Vermiform appendix (tissue), 1 donor: ENCODE data around the genes ADIPOR1 and FMOD.

GRCh38 chr1:202957386-202958680 lies at the start of gene ADIPOR1:
TSS of gene ADIPOR1 (minus strand) at chr1:202958312.
- PRO-cap = bidirectional peak, plus-strand start at chr1:202957988, minus-strand start at chr1:202957979; bidirectional peak, plus-strand start at chr1:202958519, minus-strand start at chr1:202958291

GRCh38 chr1:202966305-202967149 lies 530 bp downstream of the CYB5R1 start:
- PRO-cap = bidirectional peak, plus-strand start at chr1:202966879, minus-strand start at chr1:202966732

DNA sequence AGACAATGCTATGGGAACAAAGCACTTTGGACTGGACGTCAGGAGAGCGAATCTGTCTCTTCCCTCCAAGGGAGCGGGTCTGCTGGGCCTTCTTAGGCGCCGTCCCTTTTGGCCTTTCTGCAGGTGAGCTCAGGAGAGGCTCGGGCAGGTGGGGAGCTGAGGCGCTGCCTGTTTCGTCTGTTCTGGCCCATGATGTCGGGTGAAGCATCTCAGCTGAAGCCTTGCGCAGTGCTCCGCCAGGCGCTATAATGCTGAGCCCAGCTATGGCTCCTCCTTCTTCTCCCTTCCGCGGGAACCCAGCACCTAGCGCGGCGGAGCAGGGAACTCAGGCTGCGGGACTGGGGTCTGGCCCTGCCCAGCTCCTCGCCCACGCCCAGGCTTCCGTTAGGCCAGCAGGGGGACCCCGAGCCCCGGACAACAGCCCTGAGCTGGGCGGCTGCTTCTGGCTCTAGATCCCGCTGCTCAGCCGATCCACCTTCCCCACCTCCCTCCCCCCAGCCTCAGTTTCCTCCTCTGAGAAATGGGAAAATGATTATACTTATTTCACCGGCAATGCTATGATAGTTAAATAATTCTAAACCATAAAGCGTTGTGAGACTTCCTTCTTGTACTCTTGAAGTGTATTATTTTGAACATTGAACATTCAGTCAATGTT lies 9.8 kb upstream of the ADORA1 start:
- PRO-cap = no peak

- PRO-cap = no peak
Measured at GRCh38 chr1:203277382-203277740, 28.0 kb upstream of the BTG2 start.

DNA sequence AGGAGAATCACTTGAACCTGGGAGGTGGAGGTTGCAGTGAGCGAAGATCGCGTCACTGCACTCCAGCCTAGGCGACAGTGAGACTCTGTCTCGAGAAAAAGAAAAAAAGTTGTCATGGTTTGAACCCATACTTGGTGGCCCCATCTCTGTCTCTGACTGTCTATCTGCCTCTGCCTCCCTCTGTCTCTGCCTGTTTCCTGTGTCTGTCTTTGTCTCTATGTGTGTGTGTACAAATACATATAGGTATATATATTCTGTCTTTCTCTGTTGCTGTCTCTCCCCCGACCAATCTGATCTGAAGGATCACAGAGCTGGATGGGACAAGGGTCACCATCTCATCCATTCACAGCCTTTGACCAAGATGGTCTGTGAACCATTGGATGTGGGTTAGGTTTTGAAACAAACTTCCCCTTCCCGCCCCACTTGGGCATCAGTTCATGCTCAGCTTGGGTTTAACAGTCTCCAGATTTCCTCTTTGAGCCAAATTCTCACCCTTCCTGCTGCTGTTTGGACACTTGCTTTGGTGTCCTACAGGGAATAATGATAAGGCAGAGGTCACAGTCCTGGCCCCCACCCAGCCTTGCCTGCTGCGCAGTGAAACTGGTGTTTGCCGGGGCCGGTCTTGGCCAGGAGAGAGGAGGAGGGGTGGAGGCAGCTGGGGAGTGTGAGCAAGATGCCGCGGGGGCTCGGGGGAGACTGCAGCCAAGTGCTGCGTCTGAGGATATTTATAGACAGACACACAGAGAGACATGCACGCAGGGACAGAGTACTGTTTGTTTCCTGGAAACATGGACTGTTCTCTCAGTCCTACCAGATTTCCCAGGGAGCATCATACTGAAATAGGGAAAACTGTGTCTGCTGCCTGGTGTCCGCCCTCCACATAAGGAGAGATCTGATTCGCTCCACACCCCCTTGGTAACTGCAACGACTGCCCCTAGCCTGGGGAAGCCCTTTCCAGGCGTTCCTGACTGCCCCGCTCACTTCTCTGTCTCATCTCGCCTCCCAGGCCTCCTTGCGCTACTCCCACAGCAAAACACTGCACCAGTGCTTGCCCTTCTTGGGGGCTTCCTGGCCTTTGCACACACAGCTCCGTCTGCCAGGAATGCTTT lies 27.0 kb upstream of the BTG2 start:
- PRO-cap = unidirectional peak, minus-strand start at position 188 of the sequence; bidirectional peak, plus-strand start at position 980 of the sequence, minus-strand start at position 700 of the sequence

GRCh38 chr1:203287883-203288312 lies 17.4 kb upstream of the BTG2 start:
- PRO-cap = no peak

GRCh38 chr1:203300758-203301360 lies 4.5 kb upstream of the BTG2 start:
- PRO-cap = no peak

DNA sequence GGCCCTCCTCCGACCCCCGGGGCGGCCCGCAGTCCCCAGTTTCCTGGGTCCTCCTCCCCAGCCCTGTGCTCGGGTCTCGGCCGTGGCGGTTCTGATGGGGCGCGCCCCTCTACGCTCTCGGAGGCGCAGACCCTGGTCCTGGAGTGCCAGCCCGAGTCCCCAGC lies 427 bp downstream of the BTG2 start:
- PRO-cap = no peak

- PRO-cap = bidirectional peak, plus-strand start at chr1:203325345, minus-strand start at chr1:203325228
Measured at GRCh38 chr1:203324942-203326077, 20.0 kb downstream of the BTG2 start.

- PRO-cap = no peak
Measured at GRCh38 chr1:203328302-203329402, 22.3 kb downstream of the FMOD start.

DNA sequence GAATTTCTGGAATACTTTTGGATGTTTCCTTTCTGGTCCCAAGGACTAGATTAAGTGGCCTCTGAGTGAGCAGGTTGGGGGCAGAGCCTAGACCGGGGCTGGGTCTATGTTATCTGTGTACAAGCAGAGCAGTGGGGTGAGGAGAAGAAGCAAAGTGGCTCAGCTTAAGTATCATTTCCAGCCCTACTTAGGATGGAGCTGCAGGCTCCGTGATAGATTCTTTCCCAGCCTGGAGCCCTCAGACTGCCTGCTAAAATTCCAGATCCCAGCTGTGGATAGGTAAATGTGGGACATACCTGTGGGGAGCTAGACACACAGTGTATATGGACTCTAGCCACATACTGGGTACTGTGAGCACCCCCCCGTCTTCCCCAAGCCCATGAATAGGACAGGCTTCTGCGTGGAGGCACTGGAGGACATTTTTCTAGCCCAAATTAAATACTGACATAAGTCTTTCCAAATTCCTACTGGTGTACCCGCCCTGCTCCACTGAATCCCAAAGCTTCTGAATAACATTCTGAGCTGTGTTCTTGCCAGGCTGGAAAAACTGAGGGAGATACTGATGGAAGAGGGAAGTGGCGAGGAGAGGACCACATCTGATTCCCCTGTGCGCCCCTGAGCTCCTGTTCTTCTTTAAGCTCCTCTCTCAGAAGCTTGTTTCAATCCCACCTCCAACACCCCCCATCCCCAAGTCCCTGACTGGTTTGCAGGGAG lies 6.7 kb downstream of the FMOD start:
- PRO-cap = no peak

GRCh38 chr1:203350949-203351564 lies at the start of gene FMOD:
TSS of gene FMOD (minus strand) at chr1:203351122.
- PRO-cap = bidirectional peak, plus-strand start at chr1:203351323, minus-strand start at chr1:203351083

GRCh38 chr1:203448138-203449163 lies 27.2 kb upstream of the PRELP start:
- PRO-cap = no peak

GRCh38 chr1:203476853-203477368 lies 1.3 kb downstream of the PRELP start:
- PRO-cap = no peak

GRCh38 chr1:203555695-203557006 lies 62.2 kb downstream of the OPTC start:
- PRO-cap = bidirectional peak, plus-strand start at chr1:203556435, minus-strand start at chr1:203556133

DNA sequence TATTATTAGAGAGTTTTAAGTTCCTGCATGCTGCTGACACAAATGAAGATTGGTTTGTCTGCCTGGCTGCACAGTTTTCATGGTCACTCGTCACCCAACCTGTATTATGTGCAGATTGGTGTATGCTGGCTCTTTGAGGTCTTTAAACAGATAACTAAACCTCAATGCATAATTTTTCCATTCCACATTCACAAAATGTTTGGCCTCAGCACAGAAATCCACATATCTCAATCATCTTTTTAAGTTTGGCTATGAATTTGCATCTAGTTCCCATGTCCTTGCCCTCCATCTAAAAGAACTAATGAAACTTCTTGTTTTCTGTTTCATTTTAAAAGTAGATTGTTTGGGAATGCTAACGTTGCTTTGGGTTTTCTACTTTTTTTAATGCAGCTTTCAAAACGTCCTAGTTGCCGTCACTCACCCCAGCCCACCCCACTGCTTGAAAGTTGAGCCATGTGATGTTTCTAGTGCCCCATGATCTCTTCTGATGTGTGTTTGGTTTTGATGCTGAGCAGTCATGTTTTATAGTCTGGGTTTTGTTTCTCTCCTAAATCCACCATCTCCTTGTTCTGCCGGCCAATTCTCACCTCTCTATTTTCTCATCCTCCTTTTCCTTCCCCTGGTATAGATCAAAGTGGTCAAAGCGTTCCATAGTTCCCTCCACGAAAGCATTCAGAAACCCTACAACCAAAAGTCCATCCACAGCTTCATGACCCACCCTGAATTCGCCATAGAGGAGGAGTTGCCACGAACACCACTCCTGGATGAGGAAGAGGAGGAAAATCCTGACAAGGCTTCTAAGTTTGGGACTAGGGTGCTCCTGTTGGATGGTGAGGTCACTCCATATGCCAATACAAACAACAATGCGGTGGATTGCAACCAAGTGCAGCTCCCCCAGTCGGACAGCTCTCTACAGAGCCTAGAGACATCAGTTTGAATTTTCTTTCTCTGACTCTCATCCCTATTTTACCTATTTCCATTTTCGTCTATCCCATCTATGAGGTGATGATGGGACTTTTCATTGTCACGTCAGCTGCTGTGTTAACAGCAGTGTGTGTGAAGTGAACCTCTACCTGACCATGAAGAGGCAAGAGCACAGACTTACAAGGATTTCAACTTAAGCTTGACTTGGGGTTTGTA lies 25.7 kb upstream of the LAX1 start:
- PRO-cap = no peak

GRCh38 chr1:203796697-203797553 lies 1.5 kb downstream of the ZBED6 start:
- PRO-cap = no peak

DNA sequence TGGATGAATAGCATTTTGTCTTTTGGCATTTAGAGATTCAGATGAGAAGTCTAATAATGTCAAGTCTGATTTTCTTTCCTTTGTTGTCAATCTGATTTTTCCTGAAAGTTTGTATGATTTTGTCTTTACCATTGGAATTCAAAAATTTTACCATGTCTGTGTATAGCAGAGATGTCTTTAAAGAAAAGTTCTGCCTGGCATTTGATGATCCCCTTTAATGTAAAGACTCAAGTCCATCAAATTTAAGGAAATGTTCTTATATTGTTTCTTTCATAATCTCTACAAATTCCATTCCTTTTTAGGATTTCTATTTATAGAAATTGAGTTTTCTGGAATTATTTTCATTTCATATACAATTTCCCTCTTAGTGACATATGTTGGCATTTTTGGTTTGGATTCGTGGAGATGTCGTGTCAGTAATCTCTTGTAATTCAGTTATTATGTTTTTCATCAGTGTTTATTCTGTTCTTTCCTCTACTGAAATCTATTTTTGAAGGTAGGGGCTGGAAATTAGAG lies 12.9 kb downstream of the ZBED6 start:
- PRO-cap = no peak

DNA sequence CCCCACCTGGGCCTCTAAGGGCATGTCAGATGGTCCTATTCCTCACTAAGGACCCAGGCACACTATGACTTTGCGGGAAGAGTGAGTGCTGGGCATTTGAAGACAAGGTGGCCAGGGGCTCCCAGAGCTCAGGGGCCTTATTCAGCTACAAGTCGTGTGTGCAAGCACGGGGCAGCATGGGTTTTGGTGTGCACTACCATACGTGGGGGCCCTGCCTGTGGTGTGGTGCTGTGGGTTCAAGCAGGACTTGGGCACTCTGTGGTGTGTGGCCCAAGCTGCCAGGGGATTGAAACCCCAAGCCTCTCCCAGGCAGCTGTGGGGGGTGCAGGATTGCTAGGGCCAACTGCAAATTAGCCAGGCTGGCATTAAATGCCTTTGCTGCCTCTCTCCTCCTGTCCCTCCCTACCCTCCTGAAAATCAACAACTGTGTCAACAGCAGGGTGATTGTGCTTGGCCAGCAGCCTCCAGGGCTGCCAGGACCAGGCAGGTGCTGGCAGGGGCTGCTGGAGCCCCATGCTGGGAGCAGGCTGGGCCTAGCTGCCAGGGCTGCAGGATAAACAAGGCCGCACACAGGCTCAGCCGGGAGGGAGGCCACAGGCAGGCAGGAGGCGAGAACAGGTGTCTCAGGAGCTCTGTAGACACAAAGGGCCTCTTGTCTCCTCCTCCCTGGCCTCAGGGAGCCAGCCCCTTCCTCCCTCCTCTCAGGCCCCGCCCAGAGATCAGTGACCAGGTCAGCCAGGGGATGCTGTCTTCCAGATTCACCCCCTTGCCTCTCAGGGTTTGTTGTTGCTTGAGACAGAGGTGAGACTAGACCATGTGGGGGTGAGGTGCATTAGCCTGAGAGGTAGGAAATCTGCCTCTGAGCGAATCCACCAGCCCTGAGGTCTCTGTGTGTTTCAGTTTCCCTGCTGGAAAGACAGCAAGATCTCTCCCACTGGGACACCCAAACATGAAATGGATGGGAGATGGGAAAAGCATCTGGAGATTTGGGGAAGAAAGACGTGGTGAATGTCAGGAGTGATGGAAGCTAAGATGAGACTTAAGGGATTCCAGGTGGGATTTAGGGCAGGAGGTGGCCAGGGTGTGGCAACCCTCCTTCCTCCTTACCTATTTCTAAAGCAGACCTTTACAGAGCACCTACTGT lies 11.5 kb downstream of the SOX13 start:
- PRO-cap = no peak

- PRO-cap = no peak
Measured at GRCh38 chr1:204130067-204130757, 21.6 kb downstream of the ETNK2 start.